Keratinocyte (primary cell): ENCODE measurements around the genes SPDYE16 and SPDYE17.

DNA sequence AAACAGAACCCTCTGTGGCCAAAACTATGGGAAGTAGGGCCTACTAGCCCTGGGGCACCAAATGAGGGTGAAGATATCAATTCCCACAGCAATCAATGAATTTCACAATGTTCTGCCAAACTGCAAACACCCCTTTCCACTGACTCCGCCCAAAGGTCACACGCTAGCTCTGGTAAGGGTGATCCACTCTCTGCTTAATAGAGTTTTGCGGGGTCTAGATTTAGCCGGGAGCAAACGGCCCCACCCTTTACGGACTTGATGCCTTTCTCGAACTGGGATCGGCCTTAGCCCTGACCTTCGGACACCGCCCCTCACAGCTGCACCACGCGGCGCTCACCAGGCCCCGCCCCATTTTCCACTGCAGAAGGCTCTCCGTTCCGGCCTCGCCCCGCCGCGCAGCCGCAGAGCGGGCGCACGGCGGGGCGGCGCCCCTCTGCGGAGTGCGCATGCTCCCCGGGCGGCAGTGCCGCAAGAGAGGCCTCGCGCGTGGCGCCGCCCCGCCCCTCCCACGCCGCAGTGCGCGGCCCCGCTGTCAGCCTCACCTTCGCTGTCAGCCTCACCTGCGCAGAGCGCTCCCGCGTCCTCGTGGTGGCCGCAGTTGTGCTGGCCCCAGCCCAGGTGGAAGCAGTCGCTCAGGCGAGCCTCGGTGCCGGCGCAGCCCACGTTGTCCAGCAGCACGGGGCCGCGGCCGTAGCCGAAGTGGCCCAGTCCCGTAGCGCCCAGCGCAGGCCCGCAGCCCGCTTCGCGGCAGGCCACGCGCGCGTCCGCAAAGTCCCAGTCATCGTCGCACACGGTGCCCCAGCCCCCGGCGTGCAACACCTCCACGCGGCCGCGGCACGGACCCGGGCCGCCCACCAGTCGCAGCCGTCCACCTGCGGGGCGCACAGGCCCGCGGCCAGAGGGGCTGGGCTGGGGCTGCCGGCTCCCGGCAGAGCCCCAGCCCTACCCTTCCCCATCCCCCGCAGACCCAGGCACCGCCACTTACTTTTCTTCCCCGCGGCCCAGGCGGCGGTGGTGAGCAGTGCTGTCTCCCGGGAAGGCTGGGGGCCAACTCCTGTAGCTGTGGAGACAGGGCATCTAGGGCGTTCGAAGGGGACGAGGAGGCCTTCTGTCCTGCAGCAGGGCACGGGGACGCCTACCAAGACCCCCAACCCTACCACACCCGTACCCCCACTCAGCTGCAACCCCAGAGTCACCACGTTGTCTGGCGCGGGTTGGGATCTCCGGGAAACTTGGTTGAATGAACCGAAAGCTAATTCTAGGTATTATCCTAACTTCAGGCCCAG is 16.2 kb downstream of the SSC4D start:
CAGE:
- cytosol, long polyA minus RNA: no peak
- cytosol, long polyA plus RNA: no peak
- long polyA plus RNA: start-site peak on the minus strand centred at position 349 of the sequence, 73 bp wide, 15 and 26 reads in 2 replicates
- nucleus, long polyA minus RNA: no peak
- nucleus, long polyA plus RNA: no peak

GRCh38 chr7:76464653-76465504 is 3.4 kb downstream of the DTX2 start:
CAGE:
- cytosol, long polyA minus RNA: no peak
- cytosol, long polyA plus RNA: no peak
- long polyA plus RNA: no peak
- nucleus, long polyA minus RNA: no peak
- nucleus, long polyA plus RNA: no peak

GRCh38 chr7:76482246-76482969 is 20.9 kb downstream of the DTX2 start:
CAGE:
- cytosol, long polyA minus RNA: no peak
- cytosol, long polyA plus RNA: no peak
- long polyA plus RNA: no peak
- nucleus, long polyA minus RNA: no peak
- nucleus, long polyA plus RNA: no peak

GRCh38 chr7:76543245-76543547 is at the start of gene SPDYE16:
SPDYE16 (minus strand) TSS chr7:76543297.
CAGE:
- cytosol, long polyA minus RNA: no peak
- cytosol, long polyA plus RNA: no peak
- long polyA plus RNA: no peak
- nucleus, long polyA minus RNA: no peak
- nucleus, long polyA plus RNA: no peak

DNA sequence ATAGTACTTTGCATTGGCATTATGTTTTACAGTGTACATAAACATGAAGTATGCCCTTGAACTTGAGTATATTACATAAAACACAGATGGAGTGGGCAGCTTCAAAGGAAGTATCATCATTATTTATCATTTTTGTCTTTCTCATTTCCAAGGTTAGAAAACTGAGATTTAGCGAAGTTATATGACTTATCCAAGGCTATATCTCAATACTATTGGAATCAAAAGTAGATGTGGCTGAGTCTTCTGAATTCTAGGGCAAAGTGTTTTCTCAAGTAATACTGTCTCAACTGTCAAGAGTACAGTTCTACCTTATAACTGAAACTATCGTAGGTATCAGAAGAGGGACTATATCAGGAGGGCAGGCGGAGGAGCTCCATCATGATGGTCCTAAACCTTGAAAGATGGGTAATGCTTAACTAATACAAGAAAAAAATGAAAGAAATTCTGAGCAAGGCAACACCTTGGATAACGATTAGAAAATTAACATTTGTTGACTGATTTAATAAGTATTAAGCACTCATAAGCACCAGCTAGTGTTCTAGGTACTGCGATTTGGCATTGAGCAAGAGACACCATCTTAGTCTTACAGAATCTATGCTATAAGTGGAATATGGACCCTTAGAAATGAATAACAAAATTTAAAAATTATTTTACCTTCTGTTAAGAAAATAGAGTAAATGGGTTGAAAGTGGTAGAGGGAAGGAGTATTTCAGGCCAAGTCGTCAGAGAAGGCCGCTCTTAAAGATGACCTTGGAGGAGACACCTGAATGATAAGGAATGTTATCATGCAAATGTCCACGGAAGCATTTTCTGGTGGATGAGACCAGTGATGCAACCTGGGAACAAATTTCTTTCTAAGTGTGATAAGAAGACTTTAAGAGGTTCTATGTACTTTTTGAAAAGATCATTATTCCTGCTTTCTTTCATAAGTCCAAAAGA is 28.5 kb upstream of the SPDYE16 start:
CAGE:
- cytosol, long polyA minus RNA: no peak
- cytosol, long polyA plus RNA: no peak
- long polyA plus RNA: no peak
- nucleus, long polyA minus RNA: no peak
- nucleus, long polyA plus RNA: no peak

DNA sequence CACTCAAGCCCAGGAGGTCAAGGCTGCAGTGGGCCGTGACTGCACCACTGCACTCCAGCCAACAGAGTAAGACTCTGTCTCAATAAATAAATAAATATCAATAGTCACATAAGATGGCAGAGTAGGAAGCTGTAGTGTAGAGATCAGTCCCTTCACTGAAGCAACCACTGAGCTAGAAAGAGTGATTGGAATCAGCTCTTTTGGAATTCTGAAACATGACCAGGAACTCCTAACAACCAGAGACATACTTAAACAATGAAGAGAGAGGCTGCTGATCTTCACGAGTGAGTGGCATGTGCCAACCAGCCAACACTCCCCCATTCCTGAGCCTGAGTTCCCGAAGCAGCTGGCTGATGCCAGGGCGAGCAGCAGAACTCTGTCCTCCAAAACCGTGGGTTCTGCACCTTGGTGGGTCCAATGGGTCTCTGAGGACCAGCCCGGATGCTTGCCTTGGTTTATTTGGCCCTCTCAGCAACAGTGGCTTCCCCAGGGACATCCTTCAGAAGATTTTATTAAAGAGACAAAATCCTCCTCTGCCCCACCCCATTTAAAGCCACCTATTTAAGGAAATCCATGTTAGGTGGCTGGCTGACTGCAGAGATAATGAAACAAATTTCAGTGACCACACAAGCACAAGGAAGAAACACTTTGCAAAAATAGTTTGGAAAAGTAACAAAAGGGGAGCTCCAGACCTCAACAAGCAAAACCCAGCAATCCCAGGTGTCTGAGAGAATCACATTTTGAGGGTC is 18.1 kb upstream of the POMZP3 start:
CAGE:
- cytosol, long polyA minus RNA: no peak
- cytosol, long polyA plus RNA: no peak
- long polyA plus RNA: no peak
- nucleus, long polyA minus RNA: no peak
- nucleus, long polyA plus RNA: no peak

CAGE:
- cytosol, long polyA minus RNA: no peak
- cytosol, long polyA plus RNA: no peak
- long polyA plus RNA: no peak
- nucleus, long polyA minus RNA: no peak
- nucleus, long polyA plus RNA: no peak
Measured at GRCh38 chr7:76728355-76729314, 101.6 kb upstream of the POMZP3 start.

CAGE:
- cytosol, long polyA minus RNA: no peak
- cytosol, long polyA plus RNA: no peak
- long polyA plus RNA: no peak
- nucleus, long polyA minus RNA: no peak
- nucleus, long polyA plus RNA: no peak
Measured at GRCh38 chr7:76954904-76955645, 77.1 kb downstream of the SPDYE17 start.

GRCh38 chr7:77032164-77032601 is at the start of gene SPDYE17:
SPDYE17 (minus strand) TSS chr7:77032361.
CAGE:
- cytosol, long polyA minus RNA: no peak
- cytosol, long polyA plus RNA: no peak
- long polyA plus RNA: no peak
- nucleus, long polyA minus RNA: no peak
- nucleus, long polyA plus RNA: no peak

GRCh38 chr7:77413179-77413506 is 3.0 kb downstream of the GSAP start:
CAGE:
- cytosol, long polyA minus RNA: no peak
- cytosol, long polyA plus RNA: no peak
- long polyA plus RNA: no peak
- nucleus, long polyA minus RNA: no peak
- nucleus, long polyA plus RNA: no peak

DNA sequence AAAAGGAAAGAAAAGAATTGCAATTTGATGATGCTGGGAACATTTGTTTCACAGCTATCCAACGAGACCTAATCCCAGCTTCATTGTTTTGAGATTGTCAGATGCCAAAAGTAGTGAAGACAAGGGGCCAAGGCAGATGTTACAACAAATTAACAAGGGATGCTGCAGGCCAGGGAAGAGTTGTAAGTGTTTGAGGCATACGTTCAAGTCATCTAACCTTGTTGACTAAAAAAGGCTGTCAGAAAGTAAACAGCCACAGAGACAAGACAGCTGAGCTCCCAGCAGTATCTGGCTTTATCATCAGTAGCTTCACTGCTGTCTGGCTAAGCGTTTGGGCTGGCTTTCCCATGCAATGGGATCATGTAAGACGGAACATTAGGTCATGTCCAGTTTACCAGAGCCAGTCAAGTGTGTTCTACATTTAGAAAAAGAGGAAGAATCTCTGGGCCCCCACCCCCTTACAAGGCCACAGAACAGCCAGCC is 51.2 kb upstream of the GSAP start:
CAGE:
- cytosol, long polyA minus RNA: no peak
- cytosol, long polyA plus RNA: no peak
- long polyA plus RNA: no peak
- nucleus, long polyA minus RNA: no peak
- nucleus, long polyA plus RNA: no peak

DNA sequence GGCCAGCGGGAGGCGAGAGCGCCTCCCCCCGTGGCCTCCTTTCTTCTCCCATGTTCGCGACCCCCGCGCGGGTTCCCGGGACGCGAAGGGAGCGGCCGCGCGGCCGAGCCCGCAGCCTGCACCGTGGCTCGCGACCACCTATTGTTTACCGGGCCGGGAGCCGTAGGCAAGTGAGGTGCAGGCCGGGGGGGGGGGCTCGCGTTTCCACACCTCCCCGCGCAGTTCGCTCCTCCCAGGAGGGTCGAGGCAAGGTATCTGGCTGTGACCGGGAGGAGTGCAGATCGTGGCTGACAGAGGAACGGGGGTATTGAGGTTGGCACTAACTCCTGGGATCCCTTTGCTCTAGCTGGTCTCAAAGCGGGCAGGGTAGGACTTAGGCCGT is 691 bp downstream of the PTPN12 start:
CAGE:
- cytosol, long polyA minus RNA: no peak
- cytosol, long polyA plus RNA: no peak
- long polyA plus RNA: no peak
- nucleus, long polyA minus RNA: start-site peak on the plus strand centred at position 261 of the sequence, 37 bp wide, 48 reads
- nucleus, long polyA plus RNA: start-site peak on the plus strand centred at position 252 of the sequence, 65 bp wide, 33 and 59 reads in 2 replicates

DNA sequence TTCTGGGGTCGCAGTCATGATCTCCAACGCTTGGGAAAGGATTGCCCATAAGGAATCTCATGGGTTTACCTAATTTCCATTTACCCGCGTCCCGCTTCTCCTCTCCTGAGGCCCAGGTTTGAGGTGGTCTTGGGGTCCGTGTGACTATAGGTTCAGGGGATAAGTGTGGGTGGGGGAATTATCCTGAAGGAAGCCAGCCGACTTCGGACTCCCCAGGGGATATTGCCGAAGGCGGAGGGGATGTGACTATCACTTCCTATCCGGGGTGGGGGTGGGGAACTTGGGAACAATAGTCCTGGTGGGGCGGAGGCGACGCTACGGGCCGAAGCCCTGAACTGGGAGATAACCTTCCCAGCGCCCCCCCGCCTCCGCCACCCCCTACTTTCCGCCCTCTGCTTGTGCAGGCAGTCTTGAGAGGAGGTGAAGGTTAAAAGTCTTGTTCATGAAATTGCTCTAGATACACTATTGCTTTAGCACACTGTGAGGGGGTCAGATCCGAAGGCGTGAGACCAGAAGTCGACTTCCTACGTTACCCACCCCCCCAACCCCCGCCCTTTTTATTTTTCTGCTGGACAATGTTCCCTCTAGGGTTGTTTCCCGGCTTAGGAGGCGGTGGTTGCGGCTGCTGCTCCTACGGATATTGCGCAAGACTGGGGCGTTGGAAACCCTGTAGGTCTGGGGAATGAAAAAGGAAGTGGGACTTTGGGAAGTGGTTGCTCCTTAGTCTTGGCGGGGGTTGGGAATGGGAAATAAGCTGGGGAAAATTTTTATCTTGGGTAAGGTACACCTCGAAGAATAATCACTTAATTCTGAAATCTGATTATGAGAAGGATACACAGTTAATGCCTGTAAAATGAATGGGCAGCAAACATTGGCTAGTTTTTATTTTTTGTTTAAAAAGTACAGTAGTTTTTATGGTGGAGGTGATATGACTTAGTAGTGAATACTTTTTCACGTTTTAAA is 1.4 kb downstream of the PTPN12 start:
CAGE:
- cytosol, long polyA minus RNA: no peak
- cytosol, long polyA plus RNA: no peak
- long polyA plus RNA: no peak
- nucleus, long polyA minus RNA: no peak
- nucleus, long polyA plus RNA: no peak

GRCh38 chr7:77541744-77542618 is 4.9 kb downstream of the PTPN12 start:
CAGE:
- cytosol, long polyA minus RNA: no peak
- cytosol, long polyA plus RNA: no peak
- long polyA plus RNA: no peak
- nucleus, long polyA minus RNA: start-site peak on the plus strand at chr7:77542270-77542677, 61 reads
- nucleus, long polyA plus RNA: no peak

DNA sequence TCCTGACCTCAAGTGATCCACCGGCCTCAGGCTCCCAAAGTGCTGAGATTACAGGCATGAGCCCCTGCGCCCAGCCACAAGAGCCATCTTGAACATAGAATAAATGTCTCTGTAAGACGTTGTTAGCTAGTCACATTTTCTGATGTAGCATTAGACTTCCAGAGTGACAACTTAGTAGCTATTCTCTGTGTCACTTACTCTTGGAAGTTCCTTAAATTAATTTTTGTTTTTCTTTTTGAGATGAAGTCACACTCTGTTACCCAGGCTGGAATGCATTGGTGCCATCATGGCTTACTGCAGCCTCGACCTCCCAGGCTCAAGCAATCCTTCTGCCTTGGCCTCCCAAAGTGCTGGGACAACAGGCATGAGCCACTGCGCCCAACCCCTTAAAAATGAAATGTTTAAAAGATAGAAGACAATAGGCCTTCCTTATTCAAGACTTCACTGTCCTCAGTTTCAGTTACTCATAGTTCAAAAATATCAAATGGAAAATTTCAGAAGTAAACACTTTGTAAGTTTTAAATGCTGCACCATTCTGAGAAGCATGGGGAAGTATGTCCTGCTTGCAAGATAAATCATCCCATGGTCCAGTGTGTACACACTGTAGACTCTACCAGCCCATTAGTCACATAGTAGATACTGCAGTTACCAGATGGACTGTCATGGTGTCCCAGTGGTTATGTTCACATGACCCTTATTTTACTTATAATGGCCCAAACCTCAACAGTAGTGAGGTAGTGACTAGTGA is 69.3 kb downstream of the PTPN12 start:
CAGE:
- cytosol, long polyA minus RNA: no peak
- cytosol, long polyA plus RNA: no peak
- long polyA plus RNA: no peak
- nucleus, long polyA minus RNA: no peak
- nucleus, long polyA plus RNA: no peak

DNA sequence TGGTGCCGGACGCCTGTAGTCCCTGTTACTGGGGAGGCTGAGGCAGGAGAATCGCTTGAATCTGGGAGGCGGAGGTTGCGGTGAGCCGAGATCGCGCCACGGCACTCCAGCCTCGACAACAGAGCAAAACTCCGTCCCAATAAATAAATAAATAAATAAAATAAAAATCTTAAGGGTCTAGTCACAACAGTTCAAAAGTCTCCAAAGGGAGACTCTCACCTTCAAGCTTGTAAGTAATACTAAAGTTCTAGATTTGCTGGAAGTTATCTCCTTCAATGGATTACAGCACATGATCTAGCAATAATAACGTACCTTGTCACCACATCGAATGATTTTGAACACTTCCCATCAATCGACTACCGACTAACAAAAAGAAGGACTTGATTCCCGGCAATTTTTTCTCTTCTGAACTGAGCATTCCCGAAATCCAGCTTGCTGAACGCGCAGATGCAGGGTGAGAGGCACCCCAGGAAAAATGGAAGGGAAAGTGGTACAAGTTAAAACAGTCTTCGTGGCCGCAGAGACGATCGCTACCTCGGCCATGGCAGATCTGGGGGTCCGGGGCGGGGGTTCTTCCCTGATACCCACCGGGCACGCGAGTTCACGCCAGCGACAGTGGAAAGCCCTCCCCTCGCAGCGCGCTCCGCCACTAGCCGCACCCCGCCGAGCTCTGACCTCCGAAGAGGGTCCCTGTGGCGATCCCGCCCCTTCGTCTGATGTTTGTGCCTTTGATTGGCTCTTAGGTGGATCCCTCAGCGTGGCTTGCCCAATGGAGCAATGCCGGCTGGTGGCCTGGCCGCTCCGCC is 472 bp upstream of the RSBN1L start:
CAGE:
- cytosol, long polyA minus RNA: no peak
- cytosol, long polyA plus RNA: no peak
- long polyA plus RNA: no peak
- nucleus, long polyA minus RNA: no peak
- nucleus, long polyA plus RNA: no peak

DNA sequence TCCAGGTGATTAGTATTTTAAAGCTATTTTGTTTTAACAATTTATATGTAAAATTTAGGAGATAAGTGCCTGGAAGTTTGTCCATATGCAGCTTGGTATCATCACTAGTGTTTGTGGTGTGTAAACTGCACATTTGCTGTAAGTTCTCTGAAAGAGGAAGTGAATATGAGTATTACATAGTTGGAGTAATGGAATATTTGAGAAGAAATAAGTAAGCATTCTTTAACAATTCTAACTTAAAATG is 2.0 kb downstream of the RSBN1L start:
CAGE:
- cytosol, long polyA minus RNA: no peak
- cytosol, long polyA plus RNA: no peak
- long polyA plus RNA: no peak
- nucleus, long polyA minus RNA: no peak
- nucleus, long polyA plus RNA: no peak

DNA sequence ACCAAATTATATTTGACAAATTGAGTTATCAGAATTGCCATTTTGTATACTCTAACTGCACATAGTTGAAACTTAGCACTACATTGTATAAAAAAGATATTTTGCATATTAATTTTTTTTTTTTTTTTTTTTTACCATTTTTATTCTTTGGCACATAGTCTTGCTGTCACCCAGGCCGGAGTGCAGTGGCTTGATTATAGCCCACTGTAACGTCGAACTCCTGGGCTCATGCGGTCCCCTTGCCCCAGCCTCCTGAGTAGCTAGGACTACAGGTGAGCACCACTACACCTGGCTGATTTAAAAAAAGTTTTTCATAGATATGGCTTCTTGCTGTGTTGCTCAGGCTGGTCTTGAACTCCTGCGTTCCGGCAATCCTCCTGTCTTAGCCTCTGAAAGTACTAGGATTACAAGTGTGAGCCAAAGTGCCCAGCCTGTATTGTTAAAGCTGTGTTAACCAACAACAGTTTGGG is 15.0 kb downstream of the RSBN1L start:
CAGE:
- cytosol, long polyA minus RNA: no peak
- cytosol, long polyA plus RNA: no peak
- long polyA plus RNA: no peak
- nucleus, long polyA minus RNA: no peak
- nucleus, long polyA plus RNA: no peak

GRCh38 chr7:77796412-77796888 is 1.8 kb downstream of the TMEM60 start:
CAGE:
- cytosol, long polyA minus RNA: no peak
- cytosol, long polyA plus RNA: no peak
- long polyA plus RNA: no peak
- nucleus, long polyA minus RNA: no peak
- nucleus, long polyA plus RNA: no peak

DNA sequence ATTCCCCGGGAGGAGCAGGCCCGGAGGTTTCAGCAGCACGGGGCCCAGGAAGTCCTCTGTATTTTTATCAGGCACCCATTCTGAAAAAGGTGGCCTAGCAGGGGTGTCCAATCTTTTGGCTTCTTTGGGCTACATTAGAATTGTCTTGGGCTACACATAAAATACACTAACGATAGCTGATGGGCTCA is 222.0 kb upstream of the TMEM60 start:
CAGE:
- cytosol, long polyA minus RNA: no peak
- cytosol, long polyA plus RNA: no peak
- long polyA plus RNA: no peak
- nucleus, long polyA minus RNA: no peak
- nucleus, long polyA plus RNA: no peak